ENCODE measurements around a stretch of chr4.

DNA sequence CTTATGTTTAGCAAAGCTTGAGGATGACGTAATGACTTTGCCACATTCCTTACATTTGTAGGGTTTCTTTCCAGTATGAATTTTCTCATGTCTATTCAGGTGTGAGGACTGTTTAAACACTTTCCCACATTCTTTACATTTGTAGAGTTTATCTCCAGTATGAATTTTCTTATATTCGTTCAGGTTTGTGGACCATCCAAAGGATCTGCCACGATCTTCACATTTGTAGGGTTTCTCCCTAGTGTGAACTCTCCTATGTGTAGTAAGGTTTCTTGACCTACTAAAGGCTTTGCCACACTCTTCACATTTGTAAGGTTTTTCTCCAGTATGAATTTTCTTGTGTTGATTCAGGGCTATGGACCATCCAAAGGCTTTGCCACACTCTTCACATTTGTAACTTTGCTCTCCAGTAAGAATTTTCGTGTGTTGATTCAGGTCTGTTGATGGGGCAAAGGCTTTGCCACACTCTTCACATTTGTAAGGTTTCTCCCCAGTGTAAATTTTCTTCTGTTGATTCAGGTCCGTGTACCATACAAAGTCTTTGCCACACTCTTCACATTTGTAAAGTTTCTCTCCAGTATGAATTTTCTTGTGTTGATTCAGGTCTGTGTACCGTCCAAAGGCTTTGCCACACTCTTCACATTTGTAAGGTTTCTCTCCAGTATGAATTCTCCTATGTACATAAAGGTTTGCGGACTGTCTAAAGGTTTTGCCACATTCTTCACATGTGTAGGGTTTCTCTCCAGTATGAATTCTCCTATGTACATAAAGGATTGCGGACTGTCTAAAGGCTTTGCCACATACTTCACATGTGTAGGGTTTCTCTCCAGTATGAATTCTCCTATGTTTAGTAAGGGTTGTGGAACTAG lies 56.7 kb downstream of the ZNF721 start:
- RRBS: no CpG with 5 or more reads among the region's 8 CpGs

DNA sequence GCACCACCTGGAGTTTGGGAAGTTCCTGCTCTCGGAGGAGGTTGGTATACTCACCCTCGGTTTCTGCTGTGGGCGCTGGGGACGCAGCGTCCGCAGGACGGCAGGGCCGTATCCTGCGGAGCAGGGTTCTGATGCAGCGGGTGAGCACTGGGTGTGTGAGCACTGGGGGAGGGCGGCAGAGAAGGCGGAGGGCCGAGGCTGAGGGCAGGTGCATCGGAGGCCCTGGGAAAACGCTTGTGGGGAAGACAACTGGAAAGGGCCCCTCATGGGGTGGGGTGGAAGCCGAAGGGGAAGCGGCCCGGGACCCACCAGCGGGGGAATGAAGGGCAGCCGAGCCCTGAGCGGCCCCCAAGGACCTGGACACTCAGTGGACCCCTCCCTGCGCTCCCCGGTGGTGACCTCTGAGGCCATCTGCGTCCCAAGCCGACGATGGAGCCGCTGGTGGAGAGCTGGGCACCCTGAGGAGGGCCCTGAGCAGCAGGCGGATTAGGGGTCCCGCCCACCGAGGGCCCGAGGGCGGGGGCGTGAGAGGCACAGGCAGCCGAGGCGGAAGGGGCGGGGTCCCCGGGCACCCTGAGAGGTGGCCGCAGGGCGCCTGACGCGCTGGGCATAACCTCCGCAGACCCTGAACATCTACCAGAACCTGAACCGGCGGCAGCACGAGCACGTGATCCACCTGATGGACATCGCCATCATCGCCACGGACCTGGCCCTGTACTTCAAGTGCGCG lies 10.8 kb downstream of the ATP5ME start:
- RRBS: 8% methylated on average over 17 of the region's 51 CpGs

DNA sequence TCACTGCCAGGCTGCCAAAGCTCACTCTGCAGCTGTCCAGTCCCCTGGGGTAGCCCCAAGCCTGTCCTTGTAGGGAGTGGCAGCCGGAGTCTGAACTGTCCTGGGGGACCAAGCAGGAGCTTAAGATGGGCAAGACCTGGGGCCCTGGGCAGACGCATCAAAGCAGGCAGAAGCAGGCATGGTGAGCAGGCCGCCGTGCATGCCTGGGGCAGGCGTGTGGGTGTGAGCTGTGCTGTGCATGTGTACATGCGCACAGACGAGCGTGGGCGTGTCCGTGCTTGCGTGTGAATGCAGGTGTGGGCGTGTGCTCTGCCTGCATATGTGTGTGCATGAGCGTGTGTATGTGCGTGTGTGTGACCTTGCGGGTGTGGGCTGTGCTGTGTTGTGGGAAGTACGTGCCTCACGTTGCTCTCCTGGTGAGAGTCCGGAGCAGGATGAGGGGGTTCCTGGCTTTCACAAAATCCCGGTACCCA lies 3.5 kb downstream of the MYL5 start:
- RRBS: 40% methylated on average over 1 of the region's 19 CpGs

GRCh38 chr4:678322-679378 lies 4.3 kb downstream of the MYL5 start:
- RRBS: no CpG with 5 or more reads among the region's 23 CpGs

GRCh38 chr4:680672-681470 lies 6.5 kb downstream of the MYL5 start:
- RRBS: 5% methylated on average over 18 of the region's 51 CpGs

DNA sequence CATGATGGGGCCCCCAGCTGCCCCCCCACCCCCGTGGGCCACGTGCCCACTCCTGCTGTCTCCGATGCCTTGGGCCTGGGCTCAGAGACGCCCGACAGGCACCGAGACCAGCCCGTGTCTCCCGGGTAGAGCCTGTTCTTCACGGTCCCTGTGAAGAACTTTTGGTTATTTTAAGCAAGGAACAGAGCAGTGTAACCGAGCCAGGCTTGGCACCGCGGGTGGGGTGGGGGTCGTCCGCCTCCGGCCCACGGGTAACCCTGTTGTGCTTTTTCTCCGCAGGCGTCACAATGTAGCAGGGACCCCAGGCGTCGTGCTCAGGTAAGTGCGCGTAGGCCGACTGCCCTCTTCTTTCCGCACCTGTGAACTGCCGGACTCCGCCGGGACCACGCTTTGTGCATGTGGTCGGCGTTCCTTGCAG lies 24.7 kb downstream of the PCGF3 start:
- RRBS: 99% methylated on average over 4 of the region's 30 CpGs

GRCh38 chr4:761898-762365 lies 56.3 kb downstream of the PCGF3 start:
- RRBS: no CpG with 5 or more reads among the region's 12 CpGs

DNA sequence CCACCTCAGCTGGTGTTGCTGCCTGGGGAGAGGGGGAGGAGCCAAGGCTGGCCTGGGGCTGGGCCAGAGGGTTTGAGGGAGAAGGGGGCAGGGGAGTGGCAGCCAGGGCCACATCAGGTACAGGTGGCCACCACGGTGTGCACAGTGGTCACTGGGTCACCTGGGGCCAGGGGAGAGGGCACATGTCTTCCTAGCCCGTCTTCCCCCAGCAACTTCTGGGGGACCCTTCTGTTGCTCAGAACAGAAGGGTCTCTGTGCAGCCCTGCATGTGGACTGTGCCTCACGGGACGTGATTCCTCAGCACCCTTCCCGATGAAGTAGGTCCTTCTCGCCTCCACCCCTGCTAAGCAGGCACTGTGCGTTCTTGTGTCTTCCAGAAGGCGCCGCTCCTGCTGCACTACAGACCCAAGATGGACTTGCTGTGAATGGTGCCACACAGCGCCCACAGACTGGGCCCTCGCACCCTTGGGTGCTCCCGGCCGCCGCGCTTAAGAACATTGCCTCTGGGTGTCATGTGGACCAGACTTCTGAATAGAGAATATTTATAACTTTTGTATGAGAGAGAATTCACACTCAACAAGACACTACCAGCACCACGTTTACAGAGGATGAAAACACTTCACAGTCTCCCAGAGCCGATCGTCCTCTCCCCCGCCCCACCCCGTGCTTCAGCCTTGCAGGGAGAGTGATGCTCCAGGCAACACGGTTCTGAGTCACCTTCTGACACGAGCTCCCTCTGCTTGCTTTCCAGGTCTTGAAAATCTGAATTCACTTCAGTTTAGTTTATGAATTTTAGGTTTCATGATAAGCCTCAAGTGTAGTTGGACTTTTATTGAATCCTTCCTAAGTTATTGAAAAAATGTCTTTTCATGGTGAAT lies 60.0 kb downstream of the CPLX1 start:
- RRBS: no CpG with 5 or more reads among the region's 22 CpGs

- RRBS: 71% methylated on average over 4 of the region's 11 CpGs
These were observed 58.9 kb downstream of the CPLX1 start for GRCh38 chr4:766988-767550.

GRCh38 chr4:767901-768828 lies 57.8 kb downstream of the CPLX1 start:
- RRBS: no CpG with 5 or more reads among the region's 22 CpGs

DNA sequence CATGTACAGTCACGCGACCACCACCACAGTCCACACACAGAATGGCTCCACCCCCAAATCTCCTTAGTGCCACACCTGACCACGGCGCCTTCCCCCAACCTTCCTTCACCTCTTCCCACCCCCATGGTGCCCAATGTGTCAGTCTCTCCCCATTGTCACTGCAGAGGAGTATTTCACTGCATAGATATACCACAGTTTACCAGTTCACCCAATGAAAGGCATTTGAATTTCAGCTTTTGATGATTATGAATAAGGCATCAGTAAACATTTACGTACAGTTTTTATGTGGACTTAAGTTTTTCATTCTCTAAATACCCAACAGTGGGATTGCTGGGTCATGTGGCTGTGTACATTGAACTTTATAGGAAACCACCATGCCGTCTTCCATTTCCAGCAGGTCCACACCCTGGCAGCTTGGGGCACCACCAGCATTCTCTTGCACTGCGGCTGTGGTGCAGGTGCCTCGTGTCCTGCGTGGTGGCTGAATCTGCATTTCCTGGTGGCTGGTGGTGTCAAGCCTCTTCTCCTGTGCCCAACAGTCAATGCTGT lies 49.1 kb downstream of the CPLX1 start:
- RRBS: no CpG with 5 or more reads among the region's 9 CpGs

GRCh38 chr4:785653-786228 lies 40.2 kb downstream of the CPLX1 start:
- RRBS: 13% methylated on average over 21 of the region's 59 CpGs

GRCh38 chr4:830535-830997 lies 4.6 kb upstream of the CPLX1 start:
- RRBS: 54% methylated on average over 9 of the region's 12 CpGs

DNA sequence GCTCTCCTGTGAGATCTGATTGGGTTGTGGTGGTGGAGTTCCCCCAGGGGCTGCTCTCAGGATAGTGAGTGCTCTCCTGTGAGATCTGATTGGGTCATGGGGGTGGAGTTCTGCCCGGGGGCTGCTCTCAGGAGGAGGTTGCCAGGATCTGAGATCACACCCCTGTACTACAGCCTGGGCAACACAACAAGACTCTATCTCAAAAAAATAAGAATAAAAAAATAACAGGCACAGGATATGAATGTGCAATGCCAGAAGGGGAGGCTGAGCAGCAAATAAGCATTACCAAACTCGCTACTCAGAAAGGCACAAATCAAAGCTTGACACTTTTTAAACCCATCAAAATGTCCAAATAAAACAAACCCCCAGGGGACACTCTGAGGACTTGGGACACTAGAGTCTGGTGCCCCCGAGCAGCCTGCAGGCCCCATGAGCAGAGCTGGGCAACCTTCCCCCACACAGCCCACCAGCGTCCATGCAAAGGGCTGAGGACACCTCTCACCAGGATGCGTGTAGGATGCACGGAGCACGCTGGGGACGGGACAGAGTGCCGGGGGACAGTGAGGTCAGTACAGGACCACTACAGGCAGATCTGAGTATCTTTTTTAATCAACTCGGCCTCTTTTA lies 7.1 kb downstream of the GAK start:
- RRBS: 31% methylated on average over 1 of the region's 10 CpGs

DNA sequence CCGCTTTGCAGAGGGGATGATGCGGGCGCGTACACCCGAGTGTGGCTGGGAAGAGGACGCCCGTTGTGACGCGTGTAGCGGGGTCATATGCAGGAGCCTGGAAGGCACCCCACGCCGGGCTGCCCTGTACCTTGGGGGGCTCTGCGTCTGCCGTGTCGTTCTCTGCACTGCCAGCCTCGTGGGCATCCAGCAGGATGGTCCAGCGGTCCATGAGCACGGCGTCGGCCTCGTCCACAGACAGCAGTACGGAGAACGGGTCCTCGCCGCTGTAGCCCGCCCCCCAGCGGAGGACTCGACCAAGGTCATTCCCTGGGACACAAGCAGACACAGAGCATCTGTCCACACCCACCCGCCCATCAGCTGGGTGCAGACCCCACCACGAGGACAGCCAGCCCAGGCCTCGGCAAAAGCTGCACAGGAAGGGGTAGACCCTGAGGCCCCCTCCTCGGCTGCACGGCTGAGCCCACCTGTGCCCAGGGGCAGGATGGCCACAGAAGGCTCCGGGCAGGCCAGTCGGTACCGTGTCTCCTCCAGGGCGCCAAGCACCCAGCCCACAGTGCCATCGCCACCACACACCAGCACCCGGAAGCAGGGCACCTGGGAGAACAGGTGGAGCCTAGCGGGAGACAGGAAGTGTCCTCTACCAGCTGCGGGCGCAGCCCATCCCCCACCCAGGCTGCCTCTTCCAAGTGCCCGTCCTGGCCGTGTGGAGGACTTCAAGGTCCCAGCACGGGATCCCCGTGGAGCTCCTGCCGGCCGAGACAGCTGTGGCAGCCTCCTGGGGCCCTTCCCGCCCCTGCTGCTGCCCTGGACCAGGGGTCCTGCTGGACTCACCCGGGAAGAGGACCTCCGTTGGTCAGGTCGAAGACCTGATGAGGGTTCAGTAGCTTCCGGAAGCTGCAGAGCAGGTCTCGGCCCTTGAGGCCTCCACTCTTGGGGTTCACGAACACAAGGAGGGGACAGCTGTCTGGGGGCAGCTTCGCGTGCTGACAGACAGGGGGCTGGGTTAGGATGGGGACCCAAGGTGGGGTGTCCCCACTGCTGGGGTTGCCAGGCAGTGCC lies 10.7 kb downstream of the DGKQ start:
- RRBS: 93% methylated on average over 9 of the region's 57 CpGs

- RRBS: 4% methylated on average over 32 of the region's 61 CpGs
These were observed 426 bp downstream of the DGKQ start for GRCh38 chr4:972824-973461.

GRCh38 chr4:978976-979708 lies 5.8 kb upstream of the DGKQ start:
- RRBS: 46% methylated on average over 6 of the region's 20 CpGs

- RRBS: no CpG with 5 or more reads among the region's 23 CpGs
These were observed 594 bp downstream of the SLC26A1 start for GRCh38 chr4:992412-993207.

DNA sequence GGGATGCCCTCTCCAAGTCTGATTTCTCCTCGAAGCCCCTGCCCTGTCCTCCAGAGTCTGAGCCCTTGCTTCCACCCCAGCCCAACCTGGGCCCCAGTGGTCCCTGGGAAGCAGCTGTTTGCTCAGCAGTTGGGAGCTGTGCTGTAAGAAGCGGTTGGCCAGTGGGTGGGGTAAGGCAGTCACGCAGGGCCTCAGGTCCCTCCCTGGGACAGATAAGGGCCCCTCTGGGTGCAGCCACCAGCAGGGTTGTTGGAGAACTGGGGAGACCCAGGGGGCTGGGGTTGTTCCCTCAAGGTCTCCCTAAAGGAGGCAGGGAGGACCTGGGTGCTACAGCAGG lies 2.8 kb upstream of the SLC26A1 start:
- RRBS: no CpG with 5 or more reads among the region's 3 CpGs

DNA sequence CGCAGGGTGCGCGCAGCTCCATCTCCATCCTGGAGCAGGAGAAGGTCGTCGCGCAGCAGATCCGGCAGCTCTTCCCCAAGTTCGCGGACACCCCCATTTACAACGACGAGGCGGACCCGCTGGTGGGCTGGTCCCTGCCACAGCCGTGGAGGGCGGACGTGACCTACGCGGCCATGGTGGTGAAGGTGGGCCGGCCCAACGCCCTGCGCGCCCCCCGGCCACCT lies 8.7 kb upstream of the SLC26A1 start:
- RRBS: 73% methylated on average over 5 of the region's 23 CpGs

Measured in GM06990 (cell line).